ENCODE measurements around a stretch of chr14.

DNA sequence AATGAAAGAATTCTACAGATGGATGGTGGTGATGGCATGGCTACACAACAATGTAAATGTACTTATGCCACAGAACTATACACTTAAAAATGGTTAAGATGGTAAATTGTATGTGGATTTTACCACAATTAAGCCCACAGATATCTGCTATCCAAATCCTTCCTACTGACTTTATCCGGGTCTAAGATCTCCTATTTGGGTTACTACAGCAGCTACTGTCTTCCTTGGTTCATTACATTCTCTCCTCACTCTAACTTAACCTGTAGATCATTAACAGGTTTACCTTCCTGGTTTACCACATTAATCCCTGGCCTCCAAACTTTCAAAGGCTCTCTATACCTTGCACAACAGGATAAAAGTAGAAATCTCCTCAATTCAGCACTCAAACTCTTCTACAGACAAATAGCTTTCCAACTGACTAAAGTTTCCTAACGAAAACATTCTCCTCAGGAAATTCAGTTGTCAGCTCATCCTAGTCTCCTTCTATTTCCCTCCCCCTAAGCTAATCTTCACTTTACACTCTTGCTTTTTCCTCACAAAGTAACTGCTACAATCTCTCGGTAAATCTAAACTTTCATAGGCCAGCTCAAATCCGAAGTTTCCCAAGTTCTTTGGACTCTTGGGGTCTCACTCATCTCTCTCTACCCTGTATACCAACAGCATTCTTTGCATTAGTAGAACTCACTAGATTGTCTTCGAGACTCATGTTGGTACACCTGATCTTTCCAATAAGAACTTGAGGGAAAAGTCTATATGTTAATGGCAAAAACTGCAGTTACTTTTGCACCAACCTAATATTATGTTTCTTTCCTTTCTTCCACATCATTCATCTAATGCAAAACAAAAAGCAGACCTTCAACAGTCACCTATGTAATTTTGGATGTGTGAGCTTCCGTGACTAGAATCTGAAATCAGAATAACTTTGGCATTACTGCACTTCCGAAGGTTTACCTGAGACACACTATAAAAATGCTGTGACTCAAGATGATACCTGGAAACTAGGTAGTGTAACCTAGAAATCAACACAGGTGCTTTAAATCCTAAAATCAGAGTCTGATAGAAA lies 2.7 kb downstream of the BTBD7 start:
- RRBS, result no CpG with 5 or more reads among the region's 7 CpGs

- RRBS, result no CpG with 5 or more reads among the region's 19 CpGs
These were observed 18.2 kb downstream of the ASB2 start for GRCh38 chr14:93957744-93958896.

DNA sequence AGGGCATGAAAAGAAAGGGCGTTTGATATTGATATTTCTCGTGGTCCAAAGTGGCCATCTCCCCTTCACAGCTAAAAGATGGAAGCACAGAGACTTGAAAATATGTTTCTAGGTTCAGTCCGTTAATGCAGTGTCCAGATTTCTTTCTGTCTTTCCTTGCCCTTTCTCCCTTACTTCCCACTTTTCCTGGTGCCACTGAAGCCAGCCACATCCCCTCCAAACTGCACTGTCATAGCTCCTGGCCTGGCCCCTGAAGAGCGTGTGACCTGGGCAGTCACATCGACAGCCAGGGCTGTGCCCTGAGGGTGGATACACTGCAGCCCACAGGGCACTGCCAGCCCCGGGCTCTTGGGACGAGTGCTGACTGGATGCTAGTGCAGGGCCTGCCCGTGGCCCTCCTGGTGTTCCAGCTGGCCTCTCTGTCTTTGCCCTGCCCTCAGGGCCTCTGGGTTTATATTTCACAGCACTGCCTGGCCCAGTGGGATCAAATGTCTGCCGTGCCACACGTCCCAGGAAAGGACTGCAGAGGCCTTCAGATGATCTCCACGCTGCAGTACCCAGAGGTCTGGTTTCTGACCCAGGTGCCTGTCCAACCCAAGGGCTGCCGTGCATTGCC lies 10.2 kb upstream of the CCDC197 start:
- RRBS, result no CpG with 5 or more reads among the region's 12 CpGs

DNA sequence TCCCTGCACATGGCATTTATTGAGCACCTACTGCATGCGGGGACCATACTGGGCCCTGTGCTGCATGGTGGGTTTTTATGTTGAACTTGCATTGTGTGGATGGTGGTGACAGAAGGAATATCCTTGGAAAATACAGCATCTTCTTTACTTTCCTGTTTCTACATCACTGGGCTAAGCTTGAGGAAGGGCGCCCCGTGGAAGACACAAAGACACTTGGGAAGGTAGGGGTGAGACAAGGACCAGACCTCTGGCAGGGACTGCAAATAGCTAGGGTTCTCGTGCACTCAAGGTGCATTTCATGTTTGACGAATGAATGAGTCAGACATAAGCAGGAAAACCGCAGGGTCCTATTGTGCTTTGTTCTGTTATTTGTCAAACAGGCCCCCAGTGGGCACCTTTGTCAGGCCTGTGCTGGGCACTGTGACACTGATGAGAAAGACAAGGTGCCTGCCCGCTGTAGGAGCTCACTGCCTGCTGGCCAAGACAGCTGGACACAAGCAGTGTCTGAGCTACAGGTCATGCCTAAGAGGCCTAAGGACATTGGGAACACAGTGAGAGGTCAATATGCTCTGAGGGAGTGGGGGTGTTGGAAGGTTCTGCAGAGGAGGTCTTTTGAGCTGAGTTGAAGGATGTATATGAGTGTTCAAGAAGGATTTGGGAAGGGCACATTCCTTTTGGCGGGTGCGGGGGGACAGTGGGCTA lies 2.3 kb downstream of the OTUB2 start:
- RRBS, result no CpG with 5 or more reads among the region's 9 CpGs

GRCh38 chr14:94031485-94031861 lies 5.3 kb downstream of the OTUB2 start:
- RRBS, result no CpG with 5 or more reads among the region's 6 CpGs

- RRBS, result no CpG with 5 or more reads among the region's 8 CpGs
These were observed 16.3 kb downstream of the OTUB2 start for GRCh38 chr14:94042489-94042882.

DNA sequence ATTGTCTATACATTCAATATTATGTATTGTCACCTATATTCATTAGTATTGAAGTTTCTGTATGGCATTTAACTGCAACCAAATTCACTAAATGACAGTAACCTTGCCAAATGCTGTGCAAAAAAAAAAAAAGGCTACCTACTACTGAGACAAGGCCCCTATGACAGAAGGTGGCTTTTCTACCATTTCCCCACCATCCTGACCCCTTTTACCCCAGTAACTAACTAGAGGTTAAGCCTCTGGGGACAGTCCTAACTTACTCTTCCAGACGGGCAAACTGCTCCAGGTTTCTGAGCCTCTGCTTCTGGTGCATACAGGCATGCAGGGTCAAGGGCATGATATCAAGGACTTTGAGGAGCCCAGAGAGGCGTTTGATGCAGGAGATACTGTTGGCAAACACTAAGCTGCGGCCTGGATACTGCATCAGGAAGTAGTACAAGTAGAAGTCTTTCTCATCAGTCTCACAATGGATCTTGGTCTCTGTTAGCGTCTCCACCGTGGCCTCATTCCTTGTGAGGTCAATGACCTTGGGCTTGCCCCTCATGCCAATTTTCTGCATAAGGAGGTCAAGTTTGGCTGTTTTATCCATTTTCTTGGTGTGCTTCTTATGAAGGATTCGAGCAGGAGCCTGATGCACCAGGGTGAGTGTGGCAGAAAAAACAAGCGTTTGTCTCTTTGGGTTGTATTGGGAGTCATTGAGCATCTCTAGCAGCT lies 21.0 kb downstream of the DDX24 start:
- RRBS, result no CpG with 5 or more reads among the region's 7 CpGs

- RRBS, result no CpG with 5 or more reads among the region's 12 CpGs
These were observed 13.0 kb downstream of the IFI27L2 start for GRCh38 chr14:94116277-94116900.

DNA sequence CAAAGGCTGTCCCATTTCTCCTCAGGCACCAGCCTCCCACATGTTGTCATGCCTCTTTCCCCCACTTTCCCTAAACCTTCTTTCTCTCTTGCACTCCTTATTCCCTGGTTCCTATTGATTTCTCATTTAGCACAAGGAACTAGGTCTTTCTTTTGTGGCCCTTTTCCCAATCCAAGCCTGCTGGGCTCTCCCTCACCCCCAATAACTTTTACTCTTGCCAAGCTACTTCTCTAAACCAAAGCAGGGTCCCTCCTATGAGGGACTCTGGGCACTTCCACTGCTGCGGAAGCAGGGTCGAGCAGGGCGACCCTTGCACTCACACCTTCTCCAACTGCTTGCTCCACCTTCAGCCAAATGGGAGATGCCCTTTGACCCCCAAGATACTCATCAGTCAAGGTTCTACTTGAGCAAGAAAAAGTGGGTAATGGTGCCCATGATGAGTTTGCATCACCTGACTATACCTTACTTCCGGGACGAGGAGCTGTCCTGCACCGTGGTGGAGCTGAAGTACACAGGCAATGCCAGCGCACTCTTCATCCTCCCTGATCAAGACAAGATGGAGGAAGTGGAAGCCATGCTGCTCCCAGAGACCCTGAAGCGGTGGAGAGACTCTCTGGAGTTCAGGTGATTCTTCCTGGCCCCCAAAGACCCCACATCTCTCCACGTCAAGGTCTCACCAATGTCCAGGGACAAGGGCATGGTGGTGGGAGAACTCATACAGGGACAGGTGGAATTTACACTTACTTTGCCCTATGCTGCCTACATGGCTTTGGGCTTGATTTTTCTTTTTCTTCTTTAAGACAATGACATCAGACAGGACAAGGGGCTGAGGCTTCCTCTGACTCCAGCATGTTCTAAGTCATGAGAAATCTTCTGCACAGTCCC lies 6.9 kb downstream of the SERPINA3 start:
- RRBS, result no CpG with 5 or more reads among the region's 9 CpGs

DNA sequence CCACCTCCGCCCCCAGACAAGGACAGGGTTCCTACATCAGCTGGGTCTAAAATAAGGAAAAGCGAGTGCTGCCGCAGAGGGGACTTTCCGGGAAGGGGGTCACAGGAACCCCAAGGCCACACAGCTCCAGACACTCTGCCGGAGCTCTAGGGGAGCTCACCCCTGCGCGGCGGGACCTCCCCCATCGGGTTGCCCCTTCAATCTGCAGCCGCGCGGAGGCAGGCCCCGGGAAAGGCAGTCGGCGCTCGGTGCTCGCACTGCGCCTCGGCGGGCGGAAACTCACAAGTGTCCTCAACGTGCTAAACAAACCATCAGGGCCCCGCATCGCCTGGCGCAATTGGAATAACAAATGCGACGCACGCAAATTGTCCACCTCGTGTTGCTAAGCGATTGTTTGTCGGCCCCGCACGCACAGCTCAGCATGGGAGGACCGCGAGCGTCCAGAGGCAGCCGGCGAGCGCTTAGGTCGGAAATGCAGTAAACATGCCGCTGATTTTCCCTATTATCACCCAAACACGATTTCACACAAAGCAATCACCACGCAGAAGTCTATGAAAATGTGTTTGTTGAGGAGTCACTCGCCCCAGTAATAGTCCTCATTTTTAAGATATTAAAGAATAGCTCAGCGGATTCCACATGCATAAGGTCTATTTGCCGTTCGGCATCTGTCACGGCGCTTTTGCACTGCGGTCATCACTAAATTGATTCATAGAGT lies 3.1 kb upstream of the GSC start:
- RRBS, result 7% methylated on average over 9 of the region's 50 CpGs

GRCh38 chr14:95213239-95214133 lies 56.2 kb upstream of the DICER1 start:
- RRBS, result no CpG with 5 or more reads among the region's 13 CpGs

GRCh38 chr14:95237087-95237931 lies 80.0 kb upstream of the DICER1 start:
- RRBS, result no CpG with 5 or more reads among the region's 16 CpGs

- RRBS, result no CpG with 5 or more reads among the region's 15 CpGs
These were observed 57.6 kb downstream of the CLMN start for GRCh38 chr14:95261849-95262711.

DNA sequence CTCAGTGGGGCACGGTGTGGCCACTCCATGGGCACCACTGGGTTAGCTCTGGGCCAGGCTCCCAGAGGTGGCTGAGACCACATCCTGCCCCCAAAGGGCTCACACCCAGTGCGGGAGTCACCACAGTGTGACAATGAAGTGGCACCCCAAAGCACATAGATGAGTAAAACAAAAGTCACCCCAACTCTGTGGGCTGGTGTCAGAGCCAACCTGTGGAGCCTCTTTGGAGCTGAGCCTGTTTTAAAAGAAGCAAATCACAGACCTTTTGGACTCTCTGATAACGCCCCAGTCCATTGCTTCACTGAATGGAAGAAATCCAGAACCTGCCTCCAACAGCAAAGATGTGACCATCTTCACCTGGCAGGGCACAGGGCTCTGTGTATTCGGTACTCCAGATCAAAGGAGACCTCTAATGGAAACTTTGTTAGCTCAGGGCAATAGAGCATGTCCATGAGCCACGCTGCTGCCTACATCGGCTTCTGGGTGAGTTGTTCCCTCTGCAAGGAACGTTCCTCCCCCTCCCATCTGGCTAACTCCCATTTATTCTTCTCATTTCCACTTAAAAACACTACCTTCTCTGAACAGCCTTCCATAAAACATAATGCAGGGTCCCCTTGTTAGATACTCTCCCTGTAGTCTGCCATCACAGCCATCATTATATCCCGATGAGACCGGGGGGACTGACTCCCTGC lies 19.4 kb downstream of the CLMN start:
- RRBS, result no CpG with 5 or more reads among the region's 9 CpGs

DNA sequence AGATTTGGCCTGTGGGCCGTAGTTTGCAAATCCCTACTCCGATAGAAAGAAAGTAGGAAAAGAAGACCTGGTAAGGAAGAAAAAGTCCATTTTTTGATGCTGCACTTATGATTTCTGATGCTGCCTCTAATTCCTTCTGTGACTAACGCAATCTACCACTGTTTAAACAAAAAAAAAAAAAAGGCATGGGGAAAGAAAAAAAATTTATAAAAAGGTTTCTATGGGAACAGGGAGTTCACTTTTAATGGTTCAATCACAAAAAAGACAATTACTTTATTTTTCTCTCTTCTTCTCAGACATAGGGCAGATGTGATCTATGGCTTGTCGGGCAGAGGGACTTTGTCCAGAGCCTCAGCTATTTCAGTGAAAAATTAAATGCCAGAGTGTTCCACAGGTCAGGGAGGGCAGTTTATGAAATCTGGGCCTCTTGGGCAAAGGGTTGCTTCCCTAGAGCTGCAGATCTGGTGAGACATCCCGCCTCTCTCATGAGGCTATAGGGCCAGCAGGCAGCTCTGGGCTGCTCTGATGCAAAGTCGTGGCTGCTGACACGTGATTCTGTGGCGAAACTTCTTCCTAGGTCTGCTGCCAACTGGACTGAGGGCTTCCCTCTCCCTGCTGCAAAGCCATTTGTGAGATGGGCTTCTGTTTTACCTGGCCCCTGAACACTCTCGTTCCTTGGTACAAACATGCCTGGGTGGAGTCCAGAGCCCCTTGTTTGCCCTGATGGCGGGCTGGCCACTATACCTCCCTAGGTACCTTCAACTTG lies 6.1 kb downstream of the CLMN start:
- RRBS, result no CpG with 5 or more reads among the region's 10 CpGs

- RRBS, result no CpG with 5 or more reads among the region's 11 CpGs
These were observed 1.5 kb downstream of the CLMN start for GRCh38 chr14:95317927-95318917.

DNA sequence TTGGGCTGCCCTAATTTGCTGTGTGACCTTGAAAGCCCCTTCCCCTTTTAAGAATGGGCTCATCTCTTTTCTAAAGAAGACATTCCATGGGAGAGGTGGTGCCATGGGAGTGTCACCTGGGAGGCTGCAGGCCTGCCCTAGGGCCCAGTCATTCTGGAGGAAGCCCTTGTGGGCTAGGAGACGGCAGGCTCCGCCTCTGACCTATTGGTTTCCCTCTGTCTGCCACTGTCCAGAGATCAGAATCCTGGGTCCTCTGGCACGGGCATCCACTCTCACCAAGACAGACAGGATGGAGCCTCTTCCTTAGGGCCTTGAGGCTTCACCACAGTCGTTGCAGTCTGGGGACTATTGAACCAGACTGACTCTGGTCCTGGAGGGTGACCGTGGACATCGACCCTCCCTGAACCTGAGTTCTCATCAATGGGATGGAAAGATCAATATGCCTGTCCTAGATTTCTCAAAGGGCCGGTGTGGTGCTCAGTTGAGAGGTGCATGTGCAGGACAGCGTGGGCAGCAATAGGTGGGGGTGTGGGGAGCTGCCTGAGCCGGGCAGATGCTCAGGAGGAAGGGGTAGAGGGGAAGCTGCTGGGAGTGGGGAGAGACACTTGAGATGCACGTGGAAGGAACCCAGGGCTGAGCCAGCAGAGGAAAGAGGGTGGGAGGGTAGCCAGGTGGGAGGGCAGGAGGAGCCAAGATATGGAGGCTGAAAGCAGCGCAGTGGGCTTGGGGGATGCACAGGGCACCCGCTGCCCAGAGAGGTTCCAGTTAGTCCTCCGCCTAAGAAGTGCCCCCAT lies 12.2 kb upstream of the CLMN start:
- RRBS, result 66% methylated on average over 2 of the region's 13 CpGs

DNA sequence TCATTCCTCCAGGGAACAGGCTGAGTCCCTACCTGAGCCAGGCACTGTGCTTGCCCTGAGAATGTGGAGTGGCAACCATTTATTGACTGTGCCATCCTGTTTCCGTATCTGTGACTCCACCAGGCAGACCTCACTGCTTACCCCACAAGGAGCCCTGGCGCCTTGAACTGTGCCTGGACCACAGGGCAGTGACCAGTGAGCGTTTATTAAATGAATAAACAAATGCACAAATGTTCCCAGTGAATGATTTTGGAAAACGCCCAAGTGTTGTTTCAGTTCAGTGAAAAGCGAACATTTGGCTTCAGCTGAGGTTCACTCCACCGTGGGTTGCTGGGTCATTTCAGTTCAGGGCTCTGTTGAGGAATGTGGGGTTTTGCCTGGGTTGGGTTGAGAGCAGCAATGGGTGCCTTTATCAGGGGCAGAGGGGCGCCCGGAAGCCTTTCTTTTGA lies 40.2 kb upstream of the CLMN start:
- RRBS, result 7% methylated on average over 1 of the region's 8 CpGs

DNA sequence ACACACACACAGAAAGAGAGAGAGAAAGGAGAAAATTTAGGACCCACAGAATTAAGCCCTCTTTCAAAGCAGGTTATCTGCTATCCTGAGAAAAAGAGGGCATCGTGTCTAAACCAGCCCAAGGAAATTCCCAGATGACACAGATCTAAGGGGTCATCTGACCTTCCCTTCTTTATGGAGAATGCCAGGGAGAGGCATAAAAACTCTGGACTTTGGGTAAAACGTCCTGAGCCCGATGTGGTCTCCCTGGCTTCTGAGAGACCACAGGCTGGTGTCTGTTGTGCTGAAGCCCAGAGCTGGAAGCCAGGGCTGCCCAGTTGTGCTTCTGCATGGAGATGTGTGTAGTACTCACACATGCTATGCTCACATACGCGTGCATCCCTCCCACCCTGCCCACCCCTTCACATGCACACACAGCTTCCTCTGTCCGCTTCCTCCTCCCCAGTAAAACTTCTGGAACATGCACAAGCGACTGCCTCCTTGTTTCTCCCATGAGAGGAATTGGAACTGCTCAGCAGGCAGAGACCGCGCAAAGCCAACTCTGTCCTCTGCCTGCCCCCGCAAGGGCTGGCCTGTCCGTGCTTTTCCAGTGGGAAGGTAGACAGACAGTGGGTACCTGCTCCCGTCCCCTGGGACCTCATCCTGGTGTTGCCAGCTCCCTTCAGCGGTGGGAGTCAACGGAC lies 88.8 kb upstream of the CLMN start:
- RRBS, result no CpG with 5 or more reads among the region's 14 CpGs

DNA sequence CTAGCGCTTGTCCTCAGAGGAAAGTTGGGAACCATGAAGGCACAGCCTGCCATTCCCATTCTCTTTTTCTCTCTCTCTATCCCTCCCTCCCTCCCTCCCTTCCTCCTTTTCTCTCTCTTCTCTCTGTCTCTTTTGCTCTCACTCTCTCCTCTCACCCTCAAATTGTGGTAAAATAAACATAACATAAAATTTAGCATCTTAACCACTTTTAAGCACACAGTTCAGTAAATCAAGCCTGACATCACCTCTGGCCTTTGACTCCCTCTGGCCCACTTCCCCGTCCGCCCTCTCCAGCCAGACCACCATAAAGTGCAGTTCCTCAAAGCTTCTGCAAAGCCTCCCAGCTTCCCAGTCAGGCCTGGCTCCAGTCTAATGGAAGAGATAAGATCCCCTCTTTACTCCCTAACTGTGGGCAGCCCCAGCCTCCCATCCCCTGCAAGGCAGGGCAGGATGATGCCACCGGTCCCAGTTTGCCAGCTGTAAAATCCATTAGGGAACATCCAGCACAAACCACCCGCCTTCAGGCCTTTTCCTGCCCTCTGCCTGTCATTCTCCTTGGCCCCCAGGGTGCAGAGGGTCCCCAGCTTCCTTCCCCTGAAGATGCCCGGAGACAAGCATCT lies 93.5 kb upstream of the CLMN start:
- RRBS, result no CpG with 5 or more reads among the region's 6 CpGs